Measurements from ENCODE around the genes OCM and RSPH10B2.

DNA sequence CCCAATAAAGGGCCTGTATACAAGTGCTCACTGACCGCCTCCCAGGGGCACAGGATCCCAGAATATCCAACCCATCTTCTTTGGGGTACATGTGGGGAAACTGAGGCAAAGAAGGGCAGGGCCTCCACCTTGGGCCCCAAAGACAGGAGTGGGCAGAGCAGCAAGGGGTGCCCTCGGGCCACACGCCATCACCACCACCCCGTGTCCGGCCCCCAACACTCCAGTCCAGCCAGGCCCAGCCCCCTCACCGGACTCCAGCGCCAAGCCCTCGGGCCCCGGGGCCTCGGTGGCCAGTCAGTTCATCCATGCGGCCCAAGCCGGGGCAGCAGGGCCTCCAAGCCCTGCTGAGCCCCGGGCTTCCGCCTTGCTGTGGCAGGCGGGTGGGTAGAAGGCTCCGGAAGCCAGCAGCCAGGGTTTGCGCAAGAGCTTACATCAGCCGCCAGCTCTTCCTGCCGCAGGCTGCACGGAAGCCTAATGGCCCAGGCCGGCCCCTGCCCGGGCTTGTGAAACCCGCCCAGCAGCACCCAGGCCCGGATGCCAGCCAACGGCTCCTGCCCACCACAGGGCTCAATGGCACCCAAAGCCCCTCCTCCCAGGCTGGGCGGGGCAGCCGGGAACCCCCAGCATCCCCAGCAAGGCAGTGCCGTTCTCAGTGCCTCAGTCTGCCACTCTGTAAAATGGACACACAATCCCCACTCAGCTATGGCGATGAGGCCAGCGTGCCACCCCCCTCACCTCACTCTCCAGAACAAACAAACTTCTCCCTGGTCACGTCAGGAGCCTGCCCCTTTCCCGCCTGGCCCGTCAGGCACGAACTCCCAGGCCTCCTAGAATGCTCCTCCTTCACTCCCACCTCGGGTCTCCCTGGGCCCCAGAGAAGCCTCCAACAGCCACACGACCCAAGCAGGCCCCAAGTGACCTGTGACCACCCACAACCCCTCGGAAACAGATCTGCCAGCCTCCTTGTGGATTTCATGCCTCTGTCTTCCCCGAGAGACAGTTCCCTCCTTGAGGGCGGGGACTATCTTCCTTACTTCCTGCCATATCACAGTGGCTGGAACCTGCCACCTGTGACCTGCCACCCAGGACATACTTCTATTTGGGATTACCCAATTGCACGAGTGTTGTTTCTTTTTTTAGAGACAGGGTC is 26.4 kb downstream of the TNRC18 start:
- PRO-cap: no peak

DNA sequence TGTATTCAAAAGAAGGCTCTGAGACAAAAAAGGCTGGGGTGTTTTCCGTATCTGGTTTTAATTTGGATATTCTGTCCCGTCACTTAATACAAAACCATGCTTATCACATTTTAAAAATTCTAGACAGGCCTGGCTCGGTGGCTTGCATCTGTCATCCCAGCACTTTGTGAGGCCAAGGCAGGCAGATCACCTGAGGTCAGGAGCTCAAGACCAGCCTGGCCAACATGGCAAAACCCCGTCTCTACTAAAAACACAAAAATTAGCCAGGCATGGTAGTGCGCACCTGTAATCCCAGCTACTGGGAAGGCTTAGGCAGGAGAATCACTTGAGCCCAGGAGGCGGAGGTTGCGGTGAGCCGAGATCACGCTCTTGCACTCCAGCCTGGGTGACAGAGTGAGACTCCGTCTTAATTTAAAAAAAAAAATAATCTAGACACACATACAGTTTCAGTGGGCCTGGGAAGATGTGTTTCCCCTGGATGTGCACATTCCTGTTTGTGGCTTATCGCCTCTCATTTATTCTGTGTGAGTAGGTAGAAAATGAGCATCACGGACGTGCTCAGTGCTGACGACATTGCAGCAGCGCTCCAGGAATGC is at the start of gene OCM:
Gene OCM (plus strand): TSS at position 448 of the 596 bp plus-strand sequence.
- PRO-cap: no peak

DNA sequence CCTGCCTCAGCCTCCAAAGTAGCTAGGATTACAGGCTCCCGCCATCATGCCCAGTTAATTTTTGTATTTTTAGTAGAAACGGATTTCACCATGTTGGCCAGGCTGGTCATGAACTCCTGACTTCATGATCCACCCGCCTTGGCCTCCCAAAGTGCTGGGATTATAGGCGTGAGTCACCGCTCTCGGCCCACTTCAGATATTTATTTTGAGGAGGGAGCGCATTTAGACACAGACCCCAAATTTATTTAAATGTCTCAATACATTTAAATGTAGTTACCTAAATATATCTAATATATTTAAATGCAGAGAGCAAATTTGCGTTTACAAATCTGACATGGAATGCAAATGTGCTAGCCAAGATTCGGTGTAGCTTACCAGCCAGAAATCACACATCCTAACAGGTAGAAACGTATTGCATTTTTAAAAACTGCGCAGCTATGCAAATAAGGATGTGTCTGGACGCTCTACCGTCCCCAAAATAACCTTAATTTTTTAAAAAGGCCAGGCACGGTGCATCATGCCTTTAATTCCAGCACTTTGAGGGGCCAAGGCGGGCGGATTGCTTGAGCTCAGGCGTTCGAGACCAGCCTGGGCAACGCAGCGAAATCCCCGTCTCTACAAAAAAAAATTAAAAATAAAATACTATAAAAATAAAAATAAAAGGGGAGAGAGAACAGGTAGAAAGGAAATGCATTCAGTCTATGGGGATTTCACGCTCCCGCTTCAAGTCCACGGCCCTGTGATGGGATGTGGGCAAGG is 701 bp downstream of the PMS2 start:
- PRO-cap: no peak

- PRO-cap: no peak
These were observed 3.5 kb downstream of the AIMP2 start for GRCh38 chr7:6012372-6013216.

DNA sequence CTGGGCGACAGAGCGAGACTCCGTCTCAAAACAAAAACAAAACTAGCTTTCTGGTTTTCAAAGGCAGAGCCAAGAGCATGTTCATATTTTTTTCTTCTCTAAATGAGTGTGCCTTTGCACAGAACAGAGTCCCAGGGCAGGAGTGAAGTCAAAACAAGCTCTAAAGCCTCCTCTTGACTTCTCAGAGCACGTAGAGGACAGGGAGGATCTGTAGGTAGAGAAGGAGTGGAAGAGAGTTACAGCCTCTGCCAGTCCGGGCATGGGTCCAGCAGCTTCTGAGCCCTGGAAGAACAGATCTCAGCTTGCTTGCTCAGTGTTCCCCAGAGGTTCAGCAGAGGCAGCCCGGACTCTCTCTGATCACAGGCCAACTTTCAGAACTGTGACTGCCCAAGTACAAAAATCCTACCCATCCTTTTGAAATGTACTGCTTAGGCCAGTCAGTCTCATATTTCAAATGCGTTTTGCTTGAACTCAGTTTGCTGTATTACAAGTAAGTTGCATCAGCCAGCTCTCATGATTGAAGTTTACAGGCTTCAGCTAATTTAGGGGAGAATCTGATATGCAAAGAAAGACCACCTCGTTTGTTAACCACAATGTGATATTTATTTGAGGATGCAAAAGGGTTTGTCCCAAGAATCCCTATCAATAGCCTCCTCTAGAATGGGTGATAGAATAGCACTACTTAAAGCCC is 6.8 kb downstream of the AIMP2 start:
- PRO-cap: no peak

GRCh38 chr7:6260455-6261226 is 11.8 kb downstream of the CYTH3 start:
- PRO-cap: no peak

GRCh38 chr7:6391746-6392306 is 17.5 kb downstream of the RAC1 start:
- PRO-cap: no peak

GRCh38 chr7:6417057-6417786 is 30.5 kb downstream of the DAGLB start:
- PRO-cap: no peak

DNA sequence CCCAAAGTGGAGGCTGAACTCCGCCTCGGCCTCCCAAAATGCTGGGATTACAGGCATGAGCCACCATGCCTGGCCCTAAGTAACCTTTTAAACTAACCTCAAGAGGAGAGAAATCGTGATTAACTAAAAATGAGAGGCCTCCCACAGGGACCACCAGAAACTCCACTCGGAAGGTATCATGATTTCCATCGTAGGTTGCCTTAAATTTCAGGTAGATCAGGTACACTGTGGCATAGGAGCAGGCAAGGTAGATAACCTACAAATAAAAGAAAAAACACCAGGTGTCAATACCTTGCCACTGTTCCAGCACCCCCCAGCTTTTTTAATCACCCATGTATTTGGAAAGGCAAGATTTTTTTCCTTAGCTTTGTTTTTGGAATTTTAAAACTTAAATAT is 14.5 kb downstream of the KDELR2 start:
- PRO-cap: no peak

GRCh38 chr7:6472117-6472631 is 11.8 kb downstream of the KDELR2 start:
- PRO-cap: no peak

- PRO-cap: no peak
These were observed 552 bp downstream of the ZNF316 start for GRCh38 chr7:6637468-6638272.

- PRO-cap: no peak
These were observed 5.8 kb downstream of the ZNF316 start for GRCh38 chr7:6642551-6643643.

DNA sequence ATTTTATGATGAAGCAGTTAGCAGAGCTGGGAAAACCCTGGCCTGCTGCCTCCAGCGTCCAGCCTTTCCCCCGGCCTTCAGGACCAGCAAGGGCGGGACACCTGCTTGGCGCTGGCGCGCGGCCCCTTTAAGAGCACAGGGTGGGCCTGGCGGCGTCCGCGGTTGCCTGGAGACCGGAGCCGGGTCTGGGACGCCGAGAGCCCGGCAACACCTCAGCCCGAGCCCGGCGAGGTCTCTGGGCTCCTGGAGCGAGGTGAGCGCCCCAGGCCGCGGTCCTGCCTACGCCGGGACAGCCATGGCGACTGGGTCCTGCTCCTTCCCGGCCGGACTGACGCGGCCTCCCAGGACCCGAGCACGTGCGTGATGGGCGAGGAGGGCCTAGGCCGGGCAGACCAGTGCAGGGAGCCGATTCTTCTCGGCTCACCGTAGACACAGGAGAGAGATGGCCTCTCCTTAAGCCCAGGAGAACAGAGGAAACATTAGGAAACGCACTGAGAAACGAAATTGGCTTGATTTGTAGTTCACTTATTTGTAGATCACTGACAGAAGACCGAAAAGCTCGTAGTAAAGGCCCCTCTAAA is at the start of gene RSPH10B2:
Gene RSPH10B2 (plus strand): TSS at position 182 of the 581 bp plus-strand sequence.
- PRO-cap: no peak

- PRO-cap: no peak
These were observed 165.0 kb upstream of the CCZ1B start for GRCh38 chr7:6990831-6991686.

DNA sequence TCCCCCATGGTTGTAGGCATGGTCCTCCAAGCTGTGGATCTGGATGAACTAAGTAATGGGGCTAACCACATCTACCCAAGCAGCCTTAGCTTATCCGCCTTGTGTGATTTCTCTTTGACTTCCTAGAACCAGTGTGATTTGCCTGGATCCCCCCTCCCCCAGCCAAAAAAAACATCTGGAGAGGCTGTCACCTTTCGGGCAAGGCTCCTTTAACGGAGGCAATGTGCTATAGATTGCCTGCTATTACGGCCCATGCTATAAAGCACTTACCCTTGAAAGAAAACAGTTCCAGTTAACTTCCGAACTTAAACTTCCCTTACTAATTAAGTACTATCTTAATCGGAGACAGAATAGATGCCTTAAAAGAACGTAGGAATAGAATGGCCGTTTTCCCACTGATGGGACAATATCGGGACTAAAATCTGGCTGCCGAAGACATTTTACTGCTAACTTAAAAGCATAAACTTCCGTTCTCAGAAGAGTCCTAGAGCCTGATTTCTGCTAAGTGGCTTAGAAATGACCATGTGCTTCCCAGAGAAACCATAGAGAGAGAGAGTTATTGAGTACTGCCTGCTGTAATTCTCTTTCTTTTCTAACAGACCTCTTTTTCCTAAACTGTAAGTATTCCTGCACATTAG is 34.1 kb downstream of the C1GALT1 start:
- PRO-cap: no peak

GRCh38 chr7:7228866-7229333 is 46.6 kb downstream of the C1GALT1 start:
- PRO-cap: no peak

GRCh38 chr7:7725555-7726334 is 7.3 kb upstream of the RPA3 start:
- PRO-cap: no peak

- PRO-cap: no peak
These were observed 76.9 kb upstream of the RPA3 start for GRCh38 chr7:7795272-7795723.

GRCh38 chr7:7969207-7970243 is 929 bp downstream of the GLCCI1 start:
- PRO-cap: bidirectional peak, plus-strand start at chr7:7969284, minus-strand start at chr7:7969171

- PRO-cap: unidirectional peak, plus-strand start at chr7:8261408; unidirectional peak, plus-strand start at chr7:8261433
These were observed 672 bp downstream of the ICA1 start for GRCh38 chr7:8261256-8261733.

Data from pulmonary artery (tissue), 1 donor.